Epidermal melanocyte (primary cell): ENCODE measurements around the gene ALCAM.

- RRBS = no CpG with 5 or more reads among the region's 18 CpGs
These were observed 40.8 kb downstream of the ZBTB11 start for GRCh38 chr3:101635809-101636799.

DNA sequence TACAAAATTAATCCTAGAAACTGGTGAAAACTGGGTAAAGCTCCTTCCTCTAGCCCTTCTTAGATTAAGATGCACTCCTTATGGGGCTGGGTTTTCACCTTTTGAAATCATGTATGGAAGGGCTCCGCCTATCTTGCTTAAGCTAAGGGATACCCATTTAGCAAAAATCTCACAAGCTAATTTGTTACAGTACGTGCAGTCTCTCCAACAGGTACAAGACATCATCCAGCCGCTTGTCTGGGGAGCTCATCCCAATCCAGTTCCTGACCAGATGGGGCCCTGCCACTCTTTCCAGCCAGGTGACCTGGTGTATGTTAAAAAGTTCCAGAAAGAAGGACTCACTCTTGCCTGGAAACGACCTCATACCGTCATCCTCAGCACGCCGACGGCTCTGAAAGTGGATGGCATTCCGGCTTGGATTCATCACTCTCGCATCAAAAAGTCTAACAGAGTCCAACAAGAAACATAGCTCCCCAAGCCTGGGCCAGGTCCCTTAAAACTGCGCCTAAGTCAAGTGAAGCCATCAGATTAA lies 37.7 kb downstream of the ZBTB11 start:
- RRBS = no CpG with 5 or more reads among the region's 11 CpGs

DNA sequence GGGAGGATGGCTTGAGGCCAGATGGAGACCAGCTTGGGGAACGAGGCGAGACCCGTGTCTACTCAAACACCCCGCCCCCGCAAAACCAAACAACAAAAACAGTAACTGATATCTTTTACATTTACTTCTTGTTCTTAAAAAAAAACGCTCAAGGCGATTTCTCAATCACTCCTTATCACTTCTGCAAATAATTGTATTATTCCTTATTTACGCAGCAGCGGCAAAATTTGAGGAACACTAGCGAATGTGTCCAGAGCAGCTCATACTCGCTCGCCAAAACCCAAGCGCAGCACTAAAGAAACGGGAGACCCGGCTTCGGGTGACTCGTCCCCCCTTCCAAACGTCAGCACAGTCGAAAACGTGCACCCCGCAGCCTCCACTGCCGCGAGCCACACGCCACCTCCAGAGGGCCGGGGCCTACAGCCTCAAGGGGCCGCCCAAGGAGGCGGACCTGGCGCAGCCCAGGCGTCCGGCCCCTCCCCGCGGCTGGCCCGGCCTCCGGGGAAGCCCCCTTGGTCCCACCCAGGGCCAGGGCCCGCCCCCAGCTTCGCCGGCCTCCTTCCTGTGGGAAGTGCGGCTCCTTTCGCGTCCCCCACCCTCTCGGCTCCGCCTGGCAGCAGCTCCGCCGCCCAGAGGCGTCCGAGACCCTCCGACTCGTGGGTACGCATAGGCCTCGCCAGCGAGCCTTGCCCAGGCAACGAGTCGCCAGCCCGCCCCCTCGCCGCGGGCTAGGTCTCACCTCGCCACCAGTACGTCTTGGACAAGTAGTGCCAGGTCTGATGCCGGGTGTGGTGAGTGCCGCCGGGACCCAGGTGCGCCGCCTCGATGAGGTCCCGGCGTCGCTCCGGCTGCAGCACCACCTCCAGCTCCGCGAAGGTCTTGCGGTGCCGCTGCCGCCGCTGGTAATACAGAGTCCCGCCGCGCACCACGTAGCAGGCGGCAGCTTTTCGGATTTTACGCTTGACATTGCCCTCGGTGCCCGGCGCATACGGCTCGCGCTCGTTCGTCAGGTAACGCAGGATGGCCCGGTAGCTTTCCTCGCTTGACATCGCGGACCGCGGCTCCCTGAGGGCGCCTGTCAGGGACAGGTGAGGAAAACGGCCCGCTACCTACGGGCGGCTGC lies 705 bp downstream of the ZBTB11 start:
- RRBS = 2% methylated on average over 26 of the region's 102 CpGs

DNA sequence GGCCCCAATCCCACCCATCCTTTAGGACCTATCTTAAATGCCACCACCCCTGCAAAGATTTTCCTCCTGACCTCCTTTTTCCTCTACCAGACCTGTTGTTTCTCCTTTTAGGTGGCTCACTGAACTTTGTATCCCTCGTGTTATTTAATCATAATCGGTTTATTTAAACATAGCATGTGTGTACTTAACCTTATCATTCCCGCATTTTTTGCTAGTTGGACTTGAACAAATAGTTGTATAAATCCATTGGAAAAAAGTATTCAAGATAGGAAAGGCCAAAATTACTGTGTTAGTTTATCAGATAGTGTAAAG lies 978 bp upstream of the NFKBIZ start:
- RRBS = no CpG with 5 or more reads among the region's 3 CpGs

GRCh38 chr3:101950427-101951200 lies 101.3 kb downstream of the NFKBIZ start:
- RRBS = no CpG with 5 or more reads among the region's 4 CpGs

DNA sequence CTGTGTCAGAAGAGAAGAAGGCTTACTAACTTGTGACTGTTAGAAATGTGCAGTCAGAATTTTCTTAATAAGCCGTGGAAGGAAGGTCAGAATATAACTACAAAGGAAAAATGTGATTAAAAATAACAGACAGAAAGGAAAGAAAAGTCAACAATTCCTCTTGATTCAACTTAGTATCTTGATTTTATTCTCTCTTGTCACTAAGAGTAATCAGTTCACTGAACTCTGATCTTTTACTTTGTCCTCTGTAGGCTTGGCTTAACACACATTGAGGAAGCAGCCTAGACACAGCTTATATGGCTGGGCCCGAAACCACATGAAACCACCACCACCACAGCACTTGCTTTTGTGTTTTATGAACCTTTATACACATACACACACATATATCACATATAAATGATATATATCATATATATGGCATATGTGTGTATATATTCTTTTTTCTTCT lies 1233.7 kb upstream of the ALCAM start:
- RRBS = no CpG with 5 or more reads among the region's 2 CpGs

GRCh38 chr3:105364967-105365252 lies 1.8 kb upstream of the ALCAM start:
- RRBS = no CpG with 5 or more reads among the region's 5 CpGs

GRCh38 chr3:105366307-105367515 lies at the start of gene ALCAM:
ALCAM (plus strand) TSS chr3:105366909.
- RRBS = 1% methylated on average over 10 of the region's 80 CpGs

DNA sequence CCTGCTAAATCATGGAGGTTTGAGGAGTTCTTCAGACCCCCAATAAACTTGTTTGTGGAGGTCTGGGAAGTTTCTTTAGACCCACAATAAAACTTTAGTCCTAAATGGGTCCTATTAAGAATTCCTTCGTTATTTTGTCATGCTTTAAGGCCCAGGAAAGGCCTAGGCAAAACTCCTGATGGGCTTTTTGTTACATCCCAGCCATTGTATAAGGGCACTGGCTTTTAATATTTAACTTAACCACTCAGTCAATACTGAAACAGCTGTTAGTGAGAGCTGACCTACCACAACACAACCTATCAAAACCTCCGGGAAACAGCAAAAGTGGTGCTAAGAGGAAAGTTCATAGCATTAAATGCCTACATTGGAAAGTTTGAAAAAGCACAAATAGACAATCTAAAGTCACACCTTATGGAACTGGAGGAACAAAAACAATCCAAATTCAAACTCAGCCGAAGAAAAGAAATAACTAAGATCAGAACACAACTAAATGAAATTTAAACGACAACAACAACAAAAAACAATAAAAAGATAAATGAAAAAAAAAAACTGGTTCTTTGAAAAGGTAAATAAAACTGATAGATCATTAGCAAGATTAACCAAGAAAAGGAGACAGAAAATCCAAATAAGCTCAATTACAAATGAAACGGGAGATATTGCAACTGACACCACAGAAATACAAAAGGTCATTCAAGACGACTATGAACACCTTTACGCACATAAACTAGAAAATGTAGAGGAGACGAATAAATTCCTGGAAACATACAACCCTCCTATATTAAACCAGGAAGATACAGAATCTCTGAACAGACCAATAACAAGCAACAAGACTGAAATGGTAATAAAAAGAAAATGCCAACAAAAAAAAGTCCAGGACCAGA lies 39.7 kb downstream of the ALCAM start:
- RRBS = no CpG with 5 or more reads among the region's 8 CpGs

DNA sequence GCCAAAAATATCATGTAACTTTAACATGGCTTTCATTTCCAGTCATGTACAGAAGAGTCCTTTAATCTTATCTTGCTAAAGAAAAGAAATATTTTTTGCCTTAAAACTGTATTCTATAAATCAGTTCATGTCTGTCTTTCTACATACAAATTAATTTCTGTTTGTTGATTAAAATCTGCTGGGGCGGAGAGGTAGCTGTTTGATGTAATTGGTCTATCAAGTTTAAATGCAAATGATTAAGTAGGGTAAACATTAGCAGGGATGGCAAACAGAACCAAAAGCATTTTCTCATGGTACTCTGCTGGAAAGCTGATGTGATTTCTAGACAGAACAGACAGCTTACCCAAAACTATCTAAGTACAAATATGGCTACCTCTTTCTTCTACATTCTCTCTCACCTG lies 132.8 kb downstream of the ALCAM start:
- RRBS = no CpG with 5 or more reads among the region's 1 CpG

DNA sequence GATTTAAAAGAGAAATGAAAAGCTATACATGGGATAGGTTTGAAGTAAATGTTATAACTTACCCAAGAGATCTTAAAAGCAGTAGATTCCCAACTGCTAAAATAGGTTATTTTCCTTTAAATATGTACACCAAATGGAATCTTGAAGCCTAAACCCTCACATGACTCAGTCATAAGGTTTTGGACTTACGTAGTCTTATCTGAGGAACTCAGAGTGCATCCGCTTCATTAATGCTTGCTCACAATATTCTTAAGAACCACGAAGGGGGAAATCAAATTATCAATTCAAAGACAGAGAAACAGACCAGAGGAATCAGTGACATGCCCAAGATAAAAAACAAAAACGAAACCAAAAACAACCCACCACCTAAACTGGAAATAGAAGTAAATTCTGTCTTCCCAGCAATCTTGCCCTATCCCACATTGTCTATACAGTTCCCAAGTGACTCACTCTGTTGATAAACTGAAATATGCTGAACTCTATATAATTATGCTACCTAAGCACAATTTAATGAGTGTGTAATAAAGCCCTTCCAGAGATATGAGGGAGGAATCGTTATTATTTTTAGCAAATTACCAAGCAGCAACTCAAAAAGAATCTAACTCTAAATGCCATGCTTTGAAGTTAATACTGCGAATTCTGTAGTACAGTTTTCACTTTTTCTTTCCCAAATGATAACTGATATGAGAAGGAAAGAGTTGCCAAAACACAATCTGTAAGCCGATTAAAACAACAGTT lies 135.4 kb upstream of the CBLB start:
- RRBS = no CpG with 5 or more reads among the region's 7 CpGs

GRCh38 chr3:106644416-106644672 lies 732.9 kb upstream of the CCDC54 start:
- RRBS = no CpG with 5 or more reads among the region's 6 CpGs

DNA sequence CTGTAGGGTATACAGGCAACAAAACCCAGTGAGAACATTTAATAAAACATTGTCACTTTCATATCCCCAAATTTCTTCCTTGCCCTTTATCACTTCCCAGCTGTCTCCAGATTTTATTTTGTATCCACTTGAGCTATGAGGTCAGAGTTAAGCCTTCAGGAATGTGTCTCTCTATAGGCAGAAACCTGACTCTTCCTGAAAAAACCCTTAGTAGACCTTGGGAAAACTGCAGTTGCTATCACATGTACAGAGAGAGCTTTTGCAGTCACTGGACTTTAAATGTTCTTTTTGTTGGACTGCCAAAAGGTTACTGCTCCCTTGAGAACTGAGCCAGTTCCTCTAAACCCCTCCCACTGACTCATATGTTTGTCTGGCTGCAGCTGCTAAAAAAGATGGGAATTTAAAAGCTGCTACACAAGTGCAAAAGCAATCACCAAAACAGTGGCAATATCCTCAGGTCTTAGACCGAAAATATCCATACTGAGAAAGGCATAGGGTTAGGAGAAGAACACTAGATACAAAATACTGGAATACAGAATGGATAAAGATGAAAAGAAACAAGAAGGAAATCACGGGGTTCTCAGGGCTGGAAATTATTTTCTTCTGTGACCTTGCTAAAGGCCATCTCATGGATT lies 169.1 kb upstream of the CCDC54 start:
- RRBS = no CpG with 5 or more reads among the region's 2 CpGs

GRCh38 chr3:107235484-107236302 lies 141.5 kb upstream of the CCDC54 start:
- RRBS = no CpG with 5 or more reads among the region's 13 CpGs

DNA sequence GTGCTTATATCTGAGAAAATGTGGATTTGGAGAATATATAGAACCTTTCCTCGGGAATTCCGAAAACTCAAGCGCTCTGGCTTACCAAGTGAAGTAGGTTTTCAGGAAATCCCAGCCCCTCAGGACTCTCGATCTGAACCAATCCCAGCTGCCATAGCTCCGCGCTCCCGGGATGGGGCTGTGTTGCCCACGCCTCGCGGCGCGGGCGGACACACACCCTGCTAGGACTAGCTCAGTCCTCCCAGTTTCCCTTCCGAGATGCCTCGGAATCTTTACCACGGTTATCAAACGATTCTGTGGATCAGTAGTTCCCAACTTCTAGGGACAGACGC lies 52.1 kb downstream of the CCDC54 start:
- RRBS = no CpG with 5 or more reads among the region's 18 CpGs

DNA sequence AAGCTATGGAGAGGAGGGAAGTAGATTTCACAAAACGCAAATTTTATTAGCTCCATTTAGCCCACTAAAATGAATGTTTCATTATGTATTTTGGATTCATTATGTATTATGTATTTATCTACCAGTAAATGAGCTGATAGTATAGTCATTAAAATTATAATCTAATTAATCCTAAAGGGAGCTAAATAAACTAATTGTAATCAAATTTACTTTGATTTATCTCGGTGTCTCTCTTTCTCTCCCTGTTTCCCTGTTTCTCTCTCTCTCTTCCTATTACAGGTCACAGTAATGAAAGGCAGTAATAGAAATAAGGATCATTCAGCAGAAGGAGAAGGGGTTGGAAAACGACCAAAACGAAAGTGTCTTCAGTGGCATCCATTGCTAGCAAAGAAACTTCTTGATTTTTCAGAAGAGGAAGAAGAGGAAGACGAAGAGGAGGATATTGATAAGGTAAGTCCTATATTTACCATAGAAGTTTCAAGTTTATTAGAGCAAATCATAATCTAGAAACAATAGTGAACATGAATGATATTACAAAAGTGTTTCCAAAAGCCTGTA lies 187.5 kb downstream of the BBX start:
- RRBS = no CpG with 5 or more reads among the region's 5 CpGs

GRCh38 chr3:108040953-108041410 lies 49.8 kb downstream of the CD47 start:
- RRBS = no CpG with 5 or more reads among the region's 3 CpGs

GRCh38 chr3:108051786-108052225 lies 39.0 kb downstream of the CD47 start:
- RRBS = no CpG with 5 or more reads among the region's 1 CpG